SK-N-SH (cell line): Measurements from ENCODE around the genes GLOD5, CCDC120, GAGE2A, BMP15 and GSPT2.

DNA sequence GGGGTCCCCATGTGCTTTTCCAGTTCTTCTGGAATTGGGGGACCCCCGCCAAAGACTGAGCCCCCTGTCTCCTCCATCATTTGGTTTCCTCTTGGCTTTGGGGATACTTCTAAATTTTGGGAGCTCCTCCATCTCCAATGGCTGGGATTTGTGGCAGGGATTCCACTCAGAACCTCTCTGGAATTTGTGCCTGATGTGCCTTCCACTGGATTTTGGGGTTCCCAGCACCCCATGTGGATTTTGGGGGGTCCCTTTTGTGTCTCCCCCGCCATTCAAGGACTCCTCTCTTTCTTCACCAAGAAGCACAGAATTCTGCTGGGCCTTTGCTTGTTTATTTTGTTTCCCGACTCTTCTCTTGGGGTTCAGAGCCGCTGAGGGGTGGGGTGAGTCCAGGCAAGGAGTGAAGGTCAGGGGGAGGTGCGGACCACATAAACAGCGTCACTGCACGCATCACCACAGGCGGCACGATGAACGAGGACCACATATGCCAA, 10.6 kb upstream of the TIMP1 start:
- RRBS = no CpG with 5 or more reads among the region's 10 CpGs
CAGE:
- cytosol, long polyA plus RNA = no peak
- long polyA plus RNA = no peak
- nucleus, long polyA plus RNA = no peak

DNA sequence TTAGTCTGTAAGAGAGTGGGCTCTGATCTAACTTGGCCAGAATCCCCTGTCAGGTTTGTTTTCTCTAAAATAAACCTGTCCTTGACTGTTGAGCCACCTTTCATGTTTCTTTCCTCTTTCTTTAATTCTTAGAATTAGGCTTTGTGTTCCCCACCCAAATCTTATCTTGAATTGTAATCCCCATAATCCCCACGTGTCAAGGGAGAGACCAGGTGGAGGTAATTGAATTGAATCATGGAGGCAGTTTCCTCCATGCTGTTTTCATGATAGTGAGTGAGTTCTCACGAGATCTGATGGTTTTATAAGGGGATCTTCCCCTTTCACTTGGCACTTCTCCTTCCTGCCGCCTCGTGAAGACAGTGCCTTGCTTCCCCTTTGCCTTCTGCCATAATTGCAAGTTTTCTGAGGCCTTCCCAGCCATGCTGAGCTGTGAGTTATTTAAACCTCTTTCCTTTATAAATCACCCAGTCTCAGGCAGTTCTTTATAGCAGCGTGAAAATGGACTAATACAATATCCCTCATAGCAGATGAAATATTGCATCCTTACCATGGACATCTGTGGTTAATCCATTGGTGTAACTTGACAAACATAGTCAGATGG, 17.5 kb upstream of the UXT start:
- RRBS = no CpG with 5 or more reads among the region's 5 CpGs
CAGE:
- cytosol, long polyA plus RNA = no peak
- long polyA plus RNA = no peak
- nucleus, long polyA plus RNA = no peak

- RRBS = no CpG with 5 or more reads among the region's 3 CpGs
CAGE:
- cytosol, long polyA plus RNA = no peak
- long polyA plus RNA = no peak
- nucleus, long polyA plus RNA = no peak
Measured at GRCh38 chrX:48002214-48002867, 1.4 kb downstream of the ZNF182 start.

- RRBS = no CpG with 5 or more reads among the region's 6 CpGs
CAGE:
- cytosol, long polyA plus RNA = no peak
- long polyA plus RNA = no peak
- nucleus, long polyA plus RNA = no peak
Measured at GRCh38 chrX:48576010-48576425, 1.7 kb downstream of the RBM3 start.

GRCh38 chrX:48578648-48579630, 4.7 kb downstream of the RBM3 start:
- RRBS = no CpG with 5 or more reads among the region's 4 CpGs
CAGE:
- cytosol, long polyA plus RNA = no peak
- long polyA plus RNA = no peak
- nucleus, long polyA plus RNA = no peak

DNA sequence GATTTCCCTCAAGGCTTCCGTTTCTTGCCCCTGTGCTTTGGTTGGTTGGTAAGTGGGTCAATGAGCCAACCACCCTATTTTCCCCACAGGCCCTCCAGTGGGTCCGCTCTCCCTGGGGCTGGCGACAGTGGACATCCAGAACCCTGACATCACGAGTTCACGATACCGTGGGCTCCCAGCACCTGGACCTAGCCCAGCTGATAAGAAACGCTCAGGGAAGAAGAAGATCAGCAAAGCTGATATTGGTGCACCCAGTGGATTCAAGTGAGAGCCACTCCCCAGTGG, 3.0 kb downstream of the WAS start:
- RRBS = no CpG with 5 or more reads among the region's 7 CpGs
CAGE:
- cytosol, long polyA plus RNA = no peak
- long polyA plus RNA = no peak
- nucleus, long polyA plus RNA = no peak

- RRBS = no CpG with 5 or more reads among the region's 2 CpGs
CAGE:
- cytosol, long polyA plus RNA = no peak
- long polyA plus RNA = no peak
- nucleus, long polyA plus RNA = no peak
Measured at GRCh38 chrX:48736297-48736879, 25.2 kb upstream of the GLOD5 start.

DNA sequence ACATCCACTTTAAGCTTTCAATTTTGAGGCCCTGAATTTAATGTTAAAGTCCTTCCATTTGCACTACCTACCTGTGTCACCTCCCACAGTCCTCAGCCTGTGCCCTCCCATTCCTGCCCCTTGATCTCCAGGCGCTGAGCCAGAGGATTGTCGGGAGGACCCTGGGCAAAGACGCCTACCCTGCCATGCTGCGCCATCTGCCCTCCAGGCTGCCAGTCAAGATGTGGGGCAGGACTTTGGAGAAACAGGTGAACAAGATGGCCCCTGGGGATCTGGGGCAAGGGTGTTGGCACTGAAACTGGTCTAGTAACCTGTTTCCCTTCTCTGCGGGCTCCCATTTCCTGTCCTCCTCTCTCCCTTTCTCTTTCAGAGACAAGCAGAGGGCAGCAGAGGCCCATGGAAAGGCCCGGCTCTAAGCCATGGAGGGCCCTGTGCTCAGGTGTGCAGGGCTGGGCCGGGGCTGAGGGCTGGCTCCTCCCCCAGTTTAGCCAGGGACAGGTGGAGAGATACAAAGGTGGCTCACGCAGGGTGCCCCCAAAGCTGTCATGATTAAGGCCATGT, at the start of gene GLOD5:
TSS of gene GLOD5 (plus strand) at position 142 of the 561 bp plus-strand sequence.
- RRBS = 31% methylated on average over 2 of the region's 8 CpGs
CAGE:
- cytosol, long polyA plus RNA = no peak
- long polyA plus RNA = no peak
- nucleus, long polyA plus RNA = no peak

- RRBS = 50% methylated on average over 8 of the region's 39 CpGs
CAGE:
- cytosol, long polyA plus RNA = no peak
- long polyA plus RNA = no peak
- nucleus, long polyA plus RNA = no peak
Measured at GRCh38 chrX:48831176-48831590, 4.2 kb downstream of the PCSK1N start.

GRCh38 chrX:48910863-48911517, 456 bp downstream of the SLC35A2 start:
- RRBS = no CpG with 5 or more reads among the region's 21 CpGs
CAGE:
- cytosol, long polyA plus RNA = no peak
- long polyA plus RNA = no peak
- nucleus, long polyA plus RNA = no peak

- RRBS = no CpG with 5 or more reads among the region's 5 CpGs
CAGE:
- cytosol, long polyA plus RNA = no peak
- long polyA plus RNA = no peak
- nucleus, long polyA plus RNA = no peak
Measured at GRCh38 chrX:48913771-48914445, 2.5 kb upstream of the SLC35A2 start.

DNA sequence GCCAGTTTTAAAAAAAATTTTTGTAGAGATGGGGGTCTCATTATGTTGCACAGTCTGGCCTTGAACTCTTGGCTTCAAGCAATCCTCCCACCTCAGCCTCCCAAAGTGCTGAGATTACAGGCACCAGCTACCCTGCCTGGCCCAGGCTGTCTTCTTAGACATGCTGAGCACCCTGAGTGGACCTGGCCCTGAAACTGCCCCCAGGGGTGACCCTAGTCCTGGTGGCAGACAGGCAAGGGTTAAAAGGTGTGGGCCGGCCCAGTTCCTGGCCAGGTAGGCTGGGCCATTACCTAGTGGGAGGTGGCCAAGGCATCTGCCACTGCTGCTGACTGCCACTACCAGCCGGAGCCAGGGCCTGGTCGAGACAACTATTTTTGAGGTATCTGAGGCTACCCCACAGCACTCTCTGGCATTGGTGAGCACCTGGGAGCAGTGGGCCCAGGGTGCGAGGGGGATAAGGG, at the start of gene CCDC120:
TSS of gene CCDC120 (plus strand) at position 319 of the 461 bp plus-strand sequence.
- RRBS = 27% methylated on average over 2 of the region's 4 CpGs
CAGE:
- cytosol, long polyA plus RNA = no peak
- long polyA plus RNA = no peak
- nucleus, long polyA plus RNA = no peak

- RRBS = no CpG with 5 or more reads among the region's 17 CpGs
CAGE:
- cytosol, long polyA plus RNA = no peak
- long polyA plus RNA = no peak
- nucleus, long polyA plus RNA = no peak
Measured at GRCh38 chrX:49589121-49589654, at the start of gene GAGE2A. Gene GAGE2A, plus strand, starts transcription at chrX:49589496.

- RRBS = no CpG with 5 or more reads among the region's 7 CpGs
CAGE:
- cytosol, long polyA plus RNA = no peak
- long polyA plus RNA = no peak
- nucleus, long polyA plus RNA = no peak
Measured at GRCh38 chrX:49830168-49830567, 1.1 kb downstream of the PAGE4 start.

- RRBS = no CpG with 5 or more reads among the region's 1 CpG
CAGE:
- cytosol, long polyA plus RNA = no peak
- long polyA plus RNA = no peak
- nucleus, long polyA plus RNA = no peak
Measured at GRCh38 chrX:50594538-50595022, 124.0 kb upstream of the DGKK start.

DNA sequence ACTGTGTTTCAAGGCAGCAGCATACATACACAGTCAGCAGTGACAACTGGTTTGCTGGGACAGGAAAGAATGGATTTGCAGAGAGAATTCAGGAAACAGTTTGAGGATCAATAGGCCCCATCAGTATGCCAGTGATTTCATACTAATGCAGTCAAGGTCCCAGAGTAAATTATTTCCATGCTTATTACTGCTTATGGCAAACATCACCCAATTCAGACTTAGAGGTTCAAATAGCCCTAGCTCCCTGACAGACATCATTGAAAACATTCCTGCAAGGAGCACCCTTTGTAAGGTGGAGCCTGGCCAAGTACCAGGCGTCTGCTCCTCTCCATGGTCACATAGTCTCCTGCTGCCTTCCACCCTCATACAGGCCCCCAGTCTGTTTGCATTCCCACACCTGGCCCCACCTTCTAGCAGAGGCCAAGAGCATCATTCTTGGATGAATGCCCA, 43.5 kb downstream of the SHROOM4 start:
- RRBS = no CpG with 5 or more reads among the region's 1 CpG
CAGE:
- cytosol, long polyA plus RNA = no peak
- long polyA plus RNA = no peak
- nucleus, long polyA plus RNA = no peak

DNA sequence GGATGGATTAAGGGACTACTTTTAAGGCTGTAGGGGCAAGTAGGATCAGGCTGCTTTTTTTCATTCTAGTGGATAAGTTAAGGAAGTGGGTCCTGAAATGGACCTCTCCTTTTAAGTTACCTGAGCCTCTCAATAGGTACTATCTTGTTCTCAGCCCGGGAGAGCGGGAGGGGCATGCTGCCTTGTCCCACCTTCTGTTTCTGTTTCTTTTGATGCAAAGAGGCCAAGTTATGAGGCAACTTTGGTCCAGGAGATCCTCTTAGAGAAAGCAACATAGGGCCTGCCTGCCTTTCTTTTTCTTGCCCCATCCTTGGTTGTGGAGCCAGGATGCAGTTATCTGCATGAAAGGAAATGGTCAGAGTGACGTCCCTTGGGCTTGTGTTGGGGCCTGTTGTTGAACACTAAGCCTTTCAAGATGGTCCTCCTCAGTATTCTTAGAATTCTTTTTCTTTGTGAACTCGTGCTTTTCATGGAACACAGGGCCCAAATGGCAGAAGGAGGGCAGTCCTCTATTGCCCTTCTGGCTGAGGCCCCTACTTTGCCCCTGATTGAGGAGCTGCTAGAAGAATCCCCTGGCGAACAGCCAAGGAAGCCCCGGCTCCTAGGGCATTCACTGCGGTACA, at the start of gene BMP15:
TSS of gene BMP15 (plus strand) at position 367 of the 623 bp plus-strand sequence.
- RRBS = no CpG with 5 or more reads among the region's 7 CpGs
CAGE:
- cytosol, long polyA plus RNA = no peak
- long polyA plus RNA = no peak
- nucleus, long polyA plus RNA = no peak

- RRBS = no CpG with 5 or more reads among the region's 13 CpGs
CAGE:
- cytosol, long polyA plus RNA = no peak
- long polyA plus RNA = no peak
- nucleus, long polyA plus RNA = no peak
Measured at GRCh38 chrX:51456189-51456929, 40.0 kb downstream of the NUDT11 start.

DNA sequence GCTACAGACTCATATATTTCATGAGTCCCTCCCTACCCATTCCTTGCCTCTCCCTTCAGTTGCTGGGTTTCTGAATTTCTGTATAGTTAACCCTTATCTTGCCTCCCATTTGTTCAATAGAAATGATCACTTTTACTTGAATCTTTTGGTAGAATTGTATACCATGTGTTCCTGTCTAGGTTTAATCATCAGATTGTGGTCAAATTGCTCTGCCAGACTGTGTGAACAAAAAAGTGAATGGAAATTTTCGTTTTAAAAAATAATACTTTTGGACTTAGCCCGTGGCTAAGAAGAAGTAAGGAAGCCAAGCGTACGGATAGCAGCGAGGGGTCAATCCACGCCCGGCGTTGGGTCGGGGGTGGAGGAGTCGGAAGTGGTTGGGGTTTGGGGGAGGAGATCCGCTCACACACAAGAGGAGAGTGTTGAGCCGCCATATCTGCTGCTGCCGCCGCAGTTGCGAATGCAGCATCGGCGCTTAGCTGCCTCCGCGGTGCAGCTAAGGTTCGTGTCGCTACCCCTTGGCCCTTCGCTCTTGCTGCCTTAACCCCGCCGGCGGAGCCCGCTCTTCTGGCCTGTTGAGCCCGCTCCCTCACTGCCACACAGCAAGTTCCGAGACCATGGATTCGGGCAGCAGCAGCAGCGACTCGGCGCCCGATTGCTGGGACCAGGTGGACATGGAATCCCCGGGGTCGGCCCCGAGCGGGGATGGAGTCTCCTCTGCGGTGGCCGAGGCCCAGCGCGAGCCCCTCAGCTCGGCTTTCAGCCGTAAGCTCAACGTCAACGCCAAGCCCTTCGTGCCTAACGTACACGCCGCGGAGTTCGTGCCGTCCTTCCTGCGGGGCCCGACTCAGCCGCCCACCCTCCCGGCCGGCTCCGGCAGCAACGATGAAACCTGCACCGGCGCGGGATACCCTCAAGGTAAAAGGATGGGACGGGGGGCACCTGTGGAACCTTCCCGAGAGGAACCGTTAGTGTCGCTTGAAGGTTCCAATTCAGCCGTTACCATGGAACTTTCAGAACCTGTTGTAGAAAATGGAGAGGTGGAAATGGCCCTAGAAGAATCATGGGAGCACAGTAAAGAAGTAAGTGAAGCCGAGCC, at the start of gene GSPT2:
TSS of gene GSPT2 (plus strand) at position 433 of the 1,099 bp plus-strand sequence.
- RRBS = no CpG with 5 or more reads among the region's 68 CpGs
CAGE:
- cytosol, long polyA plus RNA = no peak
- long polyA plus RNA = no peak
- nucleus, long polyA plus RNA = no peak

GRCh38 chrX:51873770-51874274, 19.6 kb upstream of the MAGED1 start:
- RRBS = no CpG with 5 or more reads among the region's 3 CpGs
CAGE:
- cytosol, long polyA plus RNA = no peak
- long polyA plus RNA = no peak
- nucleus, long polyA plus RNA = no peak